Measurements from ENCODE around the gene B3GALT1.

DNA sequence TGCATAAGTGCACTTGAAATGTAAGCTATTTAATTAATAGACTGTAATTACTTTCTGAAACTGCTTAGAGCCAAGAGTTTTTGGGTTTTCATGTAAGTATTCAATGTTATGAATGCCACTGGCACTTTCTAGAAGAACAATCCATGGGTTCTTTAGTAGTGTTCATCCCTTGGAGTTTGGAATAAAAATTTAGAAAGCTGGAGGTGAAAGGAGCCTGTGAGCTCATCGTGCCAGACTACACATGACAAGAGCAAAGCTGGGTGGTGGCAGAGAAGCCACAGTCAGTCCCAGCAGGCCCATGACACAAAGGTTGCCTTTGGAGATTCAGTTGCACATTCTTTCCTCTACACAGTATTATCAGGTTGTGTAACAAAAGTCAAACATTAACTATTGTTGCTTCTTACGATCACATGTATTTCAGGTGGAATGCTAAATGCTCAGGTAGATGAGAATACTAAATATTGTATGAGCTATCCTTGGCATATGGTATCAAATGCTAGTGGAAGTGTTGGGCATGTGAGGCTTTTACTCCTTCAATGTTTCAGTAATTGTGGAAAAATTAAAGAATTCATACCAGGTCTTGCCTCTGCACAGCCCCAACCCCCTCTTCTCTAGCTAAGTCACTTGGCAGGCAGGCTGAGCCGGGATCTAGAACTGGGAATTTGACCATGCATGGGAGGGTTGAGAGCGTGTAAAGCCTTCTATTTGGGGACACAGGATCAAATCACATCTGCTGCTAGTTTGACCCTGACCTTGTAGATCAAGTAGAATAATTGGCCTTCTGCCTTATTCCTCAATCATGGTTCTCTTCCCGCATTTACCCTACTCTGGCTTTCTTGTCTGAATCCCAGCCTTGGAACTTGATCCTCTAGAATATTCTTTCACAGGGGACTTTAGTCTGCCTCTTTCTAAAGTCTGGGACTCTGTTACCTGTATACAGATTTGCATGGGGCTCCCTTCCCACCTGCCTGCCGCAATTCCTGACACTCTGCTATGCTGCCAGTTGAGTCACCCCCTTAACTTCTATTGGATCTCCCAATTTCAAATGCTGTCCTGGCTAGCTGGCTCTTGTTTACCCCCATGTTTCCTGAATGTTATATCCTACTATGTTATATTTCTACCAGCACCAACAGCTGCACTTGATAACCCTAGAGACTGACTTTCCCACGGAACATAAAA is 231.0 kb downstream of the GCA start:
- RRBS: no CpG with 5 or more reads among the region's 7 CpGs

GRCh38 chr2:164560944-164561391 is 60.3 kb downstream of the GRB14 start:
- RRBS: no CpG with 5 or more reads among the region's 2 CpGs

- RRBS: no CpG with 5 or more reads among the region's 2 CpGs
These were observed 54.4 kb upstream of the GRB14 start for GRCh38 chr2:164675741-164676068.

DNA sequence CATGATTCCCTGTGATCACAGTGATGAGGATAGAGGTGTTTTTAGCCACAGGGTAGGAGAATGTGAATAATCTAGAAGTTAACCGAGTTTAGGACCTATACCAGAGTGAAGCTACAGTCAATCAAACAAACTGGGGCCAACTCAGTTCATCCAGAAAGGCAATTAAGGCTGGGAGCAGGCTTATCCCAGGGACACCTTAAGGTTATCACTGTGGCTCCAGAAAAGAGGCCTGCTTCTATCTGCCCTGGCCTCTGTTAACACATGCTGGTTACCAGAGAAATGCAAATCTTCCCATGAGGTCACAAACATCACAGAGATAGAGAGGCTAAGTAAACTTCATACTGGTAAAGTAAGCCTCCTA is 93.2 kb upstream of the GRB14 start:
- RRBS: no CpG with 5 or more reads among the region's 1 CpG

GRCh38 chr2:164843598-164844172 is 2.1 kb upstream of the COBLL1 start:
- RRBS: no CpG with 5 or more reads among the region's 3 CpGs

DNA sequence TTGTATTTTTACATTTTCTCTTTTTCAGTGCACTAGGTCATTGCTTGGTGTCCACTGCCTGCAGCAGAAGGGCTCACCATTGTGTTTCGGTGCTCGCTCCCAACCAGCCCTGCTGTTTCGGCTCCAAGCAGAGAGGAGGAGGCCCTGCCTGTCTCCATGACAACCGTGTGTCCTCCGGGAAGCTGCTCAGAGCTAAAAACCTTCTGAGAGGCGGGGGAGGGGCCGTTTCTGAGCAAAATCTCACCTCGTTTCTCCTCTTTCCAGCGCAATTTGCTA is 112.7 kb upstream of the SLC38A11 start:
- RRBS: no CpG with 5 or more reads among the region's 9 CpGs

- RRBS: 2% methylated on average over 52 of the region's 113 CpGs
These were observed at the start of gene B3GALT1 for GRCh38 chr2:167292307-167293378. TSS of gene B3GALT1 (plus strand) at chr2:167293001.

GRCh38 chr2:167844301-167845020 is 402.9 kb downstream of the STK39 start:
- RRBS: no CpG with 5 or more reads among the region's 13 CpGs

GRCh38 chr2:168058032-168059351 is 188.9 kb downstream of the STK39 start:
- RRBS: no CpG with 5 or more reads among the region's 10 CpGs

- RRBS: no CpG with 5 or more reads among the region's 1 CpG
These were observed 163.5 kb downstream of the STK39 start for GRCh38 chr2:168083874-168084369.

DNA sequence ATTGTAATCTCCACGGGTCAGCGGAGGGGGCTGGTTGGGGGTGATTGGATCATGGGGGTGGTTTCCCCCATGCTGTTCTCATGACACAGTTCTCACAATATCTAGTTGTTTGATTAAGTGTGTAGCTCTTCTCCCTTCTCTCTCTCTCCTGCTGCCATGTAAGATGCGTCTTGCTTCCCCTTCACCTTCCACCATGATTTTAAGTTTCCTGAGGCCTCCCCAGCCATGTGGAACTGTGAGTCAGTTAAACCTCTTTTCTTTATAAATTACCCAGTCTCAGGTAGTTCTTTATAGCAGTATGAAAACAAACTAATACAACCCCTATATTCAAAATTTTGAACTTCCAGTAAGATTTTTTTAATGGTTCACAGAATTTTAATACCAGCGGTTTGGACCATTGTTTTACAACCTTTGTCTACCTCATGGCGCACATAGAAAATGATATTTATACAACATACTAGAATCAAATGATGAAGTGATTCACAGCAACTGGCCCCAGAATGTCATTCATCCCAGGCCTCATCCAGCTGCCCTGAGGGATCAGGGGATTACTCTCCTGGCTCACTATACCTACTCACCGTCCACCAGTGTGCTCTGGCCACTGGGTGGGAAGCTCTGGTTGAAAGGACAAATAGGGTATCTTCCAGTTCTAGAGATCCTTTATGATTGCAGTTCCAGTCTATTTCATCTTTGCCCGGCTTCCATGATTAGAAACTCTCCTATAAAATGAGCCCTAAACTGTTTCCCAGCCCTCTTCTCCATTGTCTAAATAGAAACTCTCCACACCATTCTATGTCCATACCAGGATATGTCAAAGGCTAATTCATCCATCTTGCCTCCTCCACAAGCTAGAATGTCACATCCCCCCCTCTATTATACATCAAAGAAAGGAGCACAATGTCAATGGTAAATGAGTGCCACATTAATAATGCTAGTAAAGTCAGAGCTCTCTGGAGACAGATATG is 134.8 kb downstream of the STK39 start:
- RRBS: no CpG with 5 or more reads among the region's 7 CpGs

GRCh38 chr2:168120800-168121467 is 126.5 kb downstream of the STK39 start:
- RRBS: no CpG with 5 or more reads among the region's 5 CpGs

DNA sequence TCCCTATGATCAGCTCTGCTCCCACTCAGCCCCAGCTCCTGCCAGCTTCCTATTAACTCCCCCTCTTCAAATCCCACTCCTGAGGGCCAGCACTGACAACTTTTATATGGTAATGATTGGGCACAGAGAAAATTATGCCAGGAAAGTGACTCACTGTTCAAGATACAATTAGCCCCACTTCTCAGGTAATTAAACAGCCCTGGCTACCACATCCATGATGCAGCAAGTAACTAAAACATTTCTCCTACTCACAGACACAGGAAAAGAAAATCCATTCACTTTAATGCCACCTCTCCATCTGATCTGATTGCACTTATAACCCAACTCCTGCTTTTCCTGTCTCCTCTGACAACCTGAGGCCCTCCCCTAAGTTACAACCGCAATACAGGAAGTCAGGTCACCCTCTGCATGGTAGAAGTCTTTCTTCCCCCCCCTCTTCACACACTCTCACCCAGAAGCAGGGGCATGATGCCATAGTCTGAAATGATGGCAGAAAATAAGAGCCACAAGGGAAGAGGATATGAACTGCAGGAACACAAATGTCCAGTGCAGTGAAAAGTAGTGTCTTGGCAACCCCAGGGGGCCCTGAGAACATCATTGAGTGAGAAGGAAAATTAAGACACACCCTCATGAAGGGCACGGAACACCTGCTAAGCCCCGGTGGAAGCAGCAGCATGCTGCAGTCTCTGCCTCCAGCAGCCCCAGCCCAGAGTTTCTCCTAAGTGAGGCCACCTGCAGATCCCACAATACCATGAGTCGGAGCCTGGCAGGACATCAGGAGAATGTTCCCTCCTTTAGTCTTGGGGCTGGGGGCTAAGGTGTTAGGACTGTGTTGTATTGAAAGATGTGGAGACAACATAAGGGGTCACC is 54.3 kb downstream of the STK39 start:
- RRBS: no CpG with 5 or more reads among the region's 4 CpGs

DNA sequence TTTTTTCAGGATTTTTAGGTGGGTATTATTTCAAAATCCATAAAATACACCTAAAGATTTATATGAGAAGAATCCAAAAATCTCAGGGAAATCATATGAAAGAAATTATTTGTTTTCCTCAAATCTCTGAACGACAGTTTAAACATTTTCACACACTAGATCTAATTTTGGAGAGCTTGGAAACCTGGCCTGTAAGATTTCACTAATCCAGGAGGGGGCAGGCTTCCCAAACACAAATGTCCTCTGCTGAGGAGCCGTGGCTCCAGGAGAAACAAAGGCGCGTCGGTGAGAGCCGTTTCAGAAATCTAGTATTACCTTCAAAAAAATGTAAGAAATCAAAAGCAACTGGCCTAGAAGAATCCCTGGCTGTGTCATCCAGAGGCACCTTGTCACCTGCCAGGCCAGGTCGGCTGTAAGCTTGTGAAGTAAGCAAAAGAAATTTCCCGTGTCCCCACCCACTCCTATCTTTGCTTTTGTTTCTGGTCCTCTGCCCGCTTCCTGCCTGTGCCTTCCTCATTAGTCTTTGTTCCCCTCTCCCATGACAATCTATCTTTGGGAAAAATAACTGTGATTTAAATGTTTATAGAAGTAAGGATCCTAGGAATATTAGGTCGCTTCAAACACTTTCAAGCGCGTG is 99.3 kb upstream of the STK39 start:
- RRBS: no CpG with 5 or more reads among the region's 12 CpGs

- RRBS: no CpG with 5 or more reads among the region's 1 CpG
These were observed 98.4 kb upstream of the CERS6 start for GRCh38 chr2:168357748-168358037.

- RRBS: no CpG with 5 or more reads among the region's 4 CpGs
These were observed 34.9 kb downstream of the CERS6 start for GRCh38 chr2:168490899-168491456.

- RRBS: no CpG with 5 or more reads among the region's 3 CpGs
These were observed 29.8 kb upstream of the NOSTRIN start for GRCh38 chr2:168772314-168773281.

DNA sequence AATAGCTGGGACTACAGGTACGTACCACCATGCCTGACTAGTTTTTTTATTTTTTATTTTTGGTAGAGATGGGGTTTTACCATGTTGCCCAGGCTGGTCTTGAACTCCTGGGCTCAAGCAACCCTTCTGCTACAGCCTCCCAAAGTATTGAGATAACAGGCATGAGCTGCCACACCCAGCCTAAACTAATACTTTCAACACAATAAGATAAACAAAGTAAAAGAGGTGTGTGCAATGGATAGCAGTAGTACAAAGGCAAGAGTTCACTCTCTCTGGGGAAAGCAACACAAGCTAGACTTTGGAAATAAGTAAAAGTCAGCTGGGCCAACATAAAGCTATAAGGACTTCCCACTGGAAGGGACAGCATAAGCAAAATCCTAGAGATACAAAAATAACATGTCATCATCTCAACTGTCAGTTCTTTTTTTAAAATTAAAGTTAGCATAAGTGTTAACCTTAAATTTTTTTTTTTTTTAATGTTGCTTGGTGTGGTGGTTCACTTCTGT is 5.2 kb upstream of the NOSTRIN start:
- RRBS: no CpG with 5 or more reads among the region's 1 CpG

- RRBS: no CpG with 5 or more reads among the region's 5 CpGs
These were observed 4.1 kb upstream of the NOSTRIN start for GRCh38 chr2:168798395-168798749.

All from zone of skin (tissue), 1 donor.